ENCODE data around the genes MMP7, MMP27, POGLUT3 and C11orf87.

DNA sequence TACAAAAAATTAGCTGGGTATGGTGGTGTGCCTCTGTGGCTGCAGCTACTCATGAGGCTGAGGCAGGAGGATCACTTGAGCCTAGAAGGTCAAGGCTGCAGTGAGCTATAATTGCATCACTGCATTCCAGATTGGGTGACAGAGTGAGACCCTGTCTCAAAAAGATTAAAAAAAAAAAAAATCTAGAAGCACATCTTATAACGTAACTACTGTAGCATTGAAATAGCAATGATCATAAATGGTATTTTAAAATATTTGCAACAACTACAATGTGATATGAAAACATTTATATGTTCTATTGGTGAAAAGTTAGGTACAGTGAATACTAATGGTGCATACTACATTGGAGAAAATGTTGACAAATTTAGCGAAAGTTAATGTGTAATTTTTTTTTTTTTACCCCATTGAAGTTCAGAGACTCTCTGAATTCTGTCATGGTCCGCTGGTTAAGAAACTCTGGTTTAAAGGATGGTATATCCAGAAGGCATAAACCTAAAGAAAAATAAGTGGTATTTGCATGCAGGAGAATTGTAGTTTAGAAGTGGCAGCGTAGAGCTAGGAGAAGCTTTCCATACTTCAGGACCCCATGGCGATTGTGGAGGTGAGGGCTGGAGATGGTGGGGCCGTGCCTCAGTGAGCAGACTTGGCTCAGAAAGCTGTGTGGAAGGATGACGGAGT is 95.6 kb upstream of the BIRC3 start:
- RRBS, result no CpG with 5 or more reads among the region's 7 CpGs
CAGE:
- cytosol, long polyA plus RNA, result no peak
- long polyA plus RNA, result no peak
- nucleus, long polyA plus RNA, result start-site peak on the plus strand centred at position 322 of the sequence, 97 bp wide, 13 reads

DNA sequence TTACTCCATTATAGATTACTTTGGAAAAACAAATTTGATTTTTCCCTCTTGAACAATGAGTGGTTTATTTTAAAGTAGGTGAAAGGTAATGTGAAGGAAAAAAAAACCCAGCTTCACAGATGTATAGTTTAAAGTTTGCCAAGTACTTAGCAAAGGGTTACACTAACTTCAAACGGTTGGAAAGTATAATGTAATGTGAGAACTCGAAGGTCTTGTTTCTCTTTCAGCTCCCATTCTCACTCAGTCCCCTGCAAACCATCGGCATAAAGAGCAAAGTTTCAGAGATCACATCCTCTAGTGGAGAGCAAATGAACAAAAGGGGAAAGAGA is 37.7 kb upstream of the BIRC3 start:
- RRBS, result no CpG with 5 or more reads among the region's 3 CpGs
CAGE:
- cytosol, long polyA plus RNA, result no peak
- long polyA plus RNA, result no peak
- nucleus, long polyA plus RNA, result no peak

DNA sequence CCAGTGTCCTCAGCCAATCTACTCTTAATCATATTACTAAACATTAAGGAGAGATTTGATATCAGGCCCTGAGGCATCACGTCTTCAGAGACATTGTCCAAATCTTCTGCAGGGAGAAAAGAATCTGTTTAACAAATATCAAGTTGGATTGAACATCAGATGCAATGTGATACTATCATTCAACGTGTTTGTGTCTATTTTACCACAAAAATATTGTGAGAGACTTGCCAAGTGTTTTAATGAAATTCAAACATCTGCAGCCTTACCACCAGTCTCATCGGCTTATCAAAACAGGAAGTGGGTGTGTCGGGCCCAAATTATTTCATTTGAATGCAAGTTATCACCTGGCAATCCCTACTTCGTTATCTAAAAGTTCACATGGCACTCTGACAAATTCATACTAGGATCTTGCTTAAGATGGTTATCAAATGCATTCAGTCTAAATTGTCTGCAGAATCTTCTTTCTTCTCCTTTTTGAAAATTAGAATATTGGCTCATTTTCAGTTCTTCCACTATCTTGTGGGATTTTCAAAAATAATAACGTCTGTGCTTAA is 10.5 kb upstream of the BIRC3 start:
- RRBS, result no CpG with 5 or more reads among the region's 6 CpGs
CAGE:
- cytosol, long polyA plus RNA, result no peak
- long polyA plus RNA, result no peak
- nucleus, long polyA plus RNA, result no peak

GRCh38 chr11:102361442-102361984 is 14.5 kb downstream of the BIRC2 start:
CAGE:
- cytosol, long polyA plus RNA, result no peak
- long polyA plus RNA, result no peak
- nucleus, long polyA plus RNA, result no peak

- RRBS, result no CpG with 5 or more reads among the region's 12 CpGs
CAGE:
- cytosol, long polyA plus RNA, result no peak
- long polyA plus RNA, result no peak
- nucleus, long polyA plus RNA, result no peak
Measured at GRCh38 chr11:102384737-102385233, 37.8 kb downstream of the BIRC2 start.

- RRBS, result no CpG with 5 or more reads among the region's 1 CpG
CAGE:
- cytosol, long polyA plus RNA, result no peak
- long polyA plus RNA, result no peak
- nucleus, long polyA plus RNA, result no peak
Measured at GRCh38 chr11:102426568-102427077, 25.9 kb downstream of the TMEM123 start.

GRCh38 chr11:102451331-102451440 is 1.4 kb downstream of the TMEM123 start:
- RRBS, result no CpG with 5 or more reads among the region's 2 CpGs
CAGE:
- cytosol, long polyA plus RNA, result no peak
- long polyA plus RNA, result no peak
- nucleus, long polyA plus RNA, result no peak

- RRBS, result no CpG with 5 or more reads among the region's 1 CpG
CAGE:
- cytosol, long polyA plus RNA, result no peak
- long polyA plus RNA, result no peak
- nucleus, long polyA plus RNA, result no peak
Measured at GRCh38 chr11:102476757-102477206, 24.2 kb upstream of the TMEM123 start.

GRCh38 chr11:102530354-102530965 is at the start of gene MMP7:
Gene MMP7, minus strand, starts transcription at chr11:102530747.
- RRBS, result no CpG with 5 or more reads among the region's 10 CpGs
CAGE:
- cytosol, long polyA plus RNA, result no peak
- long polyA plus RNA, result no peak
- nucleus, long polyA plus RNA, result no peak

DNA sequence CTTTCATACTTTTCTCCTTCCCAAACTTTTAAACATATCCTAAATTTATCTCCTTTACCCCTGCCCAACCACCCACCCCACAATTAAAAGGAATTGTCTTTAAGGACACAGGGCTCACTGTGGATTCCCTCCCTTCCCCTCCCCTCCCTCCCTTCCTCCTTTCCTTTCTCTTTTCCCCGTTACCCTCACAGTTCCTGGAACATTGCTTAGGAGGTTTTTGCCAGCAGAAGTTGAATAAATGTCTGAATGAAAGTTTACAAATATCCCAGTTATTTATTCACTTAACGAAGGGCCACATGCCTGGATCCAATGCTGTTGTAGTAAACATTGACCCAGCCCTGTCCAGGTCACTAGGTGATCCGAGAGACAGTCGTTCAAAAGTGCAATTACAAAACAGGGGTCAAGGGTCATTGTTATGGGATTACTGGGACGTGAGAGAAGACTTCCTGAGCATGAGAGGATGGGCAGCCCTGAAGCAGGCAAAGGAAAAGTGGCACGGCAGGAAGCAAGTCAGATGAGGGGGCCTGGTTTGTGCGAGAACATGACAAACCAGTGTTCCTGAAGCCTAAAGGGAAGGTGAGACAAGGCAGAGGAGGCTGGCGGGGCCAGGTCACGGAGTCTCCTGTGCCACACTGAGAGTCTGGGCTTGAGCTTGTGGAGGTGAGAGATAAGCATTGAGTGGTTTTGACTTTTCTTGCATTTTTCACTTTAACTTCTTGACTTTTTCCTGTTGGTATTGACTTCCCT is 15.7 kb upstream of the MMP20 start:
- RRBS, result no CpG with 5 or more reads among the region's 9 CpGs
CAGE:
- cytosol, long polyA plus RNA, result no peak
- long polyA plus RNA, result no peak
- nucleus, long polyA plus RNA, result no peak

DNA sequence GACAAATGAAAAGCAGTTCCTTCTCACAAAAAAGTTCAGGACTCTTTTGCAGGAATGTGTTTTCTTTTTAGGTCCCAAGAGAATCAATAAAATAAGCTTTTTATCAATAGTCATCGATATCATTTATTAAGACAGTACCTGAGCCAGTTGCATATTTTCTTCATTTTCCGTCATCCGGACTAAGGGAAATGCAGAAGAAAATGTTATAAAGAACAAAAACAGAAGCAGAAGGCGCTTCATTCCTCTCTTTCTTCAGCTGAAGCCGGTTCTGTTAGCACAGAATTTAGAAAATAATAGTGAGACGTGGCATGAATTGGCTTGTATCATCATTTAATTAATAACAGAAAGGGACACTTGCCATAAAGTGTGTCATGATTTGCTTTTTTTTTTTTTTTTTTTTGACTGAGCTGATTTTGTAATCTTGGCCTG is at the start of gene MMP27:
Gene MMP27, minus strand, starts transcription at position 295 of the 429 bp plus-strand sequence.
- RRBS, result 86% methylated on average over 1 of the region's 6 CpGs
CAGE:
- cytosol, long polyA plus RNA, result no peak
- long polyA plus RNA, result no peak
- nucleus, long polyA plus RNA, result no peak

DNA sequence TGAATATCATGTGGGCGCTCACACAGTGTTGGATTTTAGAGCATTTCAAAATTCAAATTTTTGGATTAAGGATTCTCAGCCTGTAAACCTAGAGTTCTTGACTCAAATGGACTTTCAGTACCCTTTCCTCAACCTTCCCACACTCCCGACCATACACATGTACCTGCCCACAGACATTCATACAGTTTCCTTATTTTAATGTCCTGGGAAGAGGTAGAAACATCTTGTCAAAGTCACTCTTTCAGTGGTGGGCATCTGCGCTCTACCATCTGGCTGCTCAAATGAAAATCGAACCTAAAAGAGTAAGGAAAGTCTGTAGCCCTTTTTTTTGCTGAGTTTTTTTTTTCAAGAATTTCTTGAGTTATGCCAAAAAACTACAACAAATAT is 3.1 kb upstream of the CASP5 start:
- RRBS, result no CpG with 5 or more reads among the region's 4 CpGs
CAGE:
- cytosol, long polyA plus RNA, result no peak
- long polyA plus RNA, result no peak
- nucleus, long polyA plus RNA, result no peak

- RRBS, result no CpG with 5 or more reads among the region's 2 CpGs
CAGE:
- cytosol, long polyA plus RNA, result no peak
- long polyA plus RNA, result no peak
- nucleus, long polyA plus RNA, result no peak
Measured at GRCh38 chr11:106471087-106471649, 393.7 kb downstream of the AASDHPPT start.

DNA sequence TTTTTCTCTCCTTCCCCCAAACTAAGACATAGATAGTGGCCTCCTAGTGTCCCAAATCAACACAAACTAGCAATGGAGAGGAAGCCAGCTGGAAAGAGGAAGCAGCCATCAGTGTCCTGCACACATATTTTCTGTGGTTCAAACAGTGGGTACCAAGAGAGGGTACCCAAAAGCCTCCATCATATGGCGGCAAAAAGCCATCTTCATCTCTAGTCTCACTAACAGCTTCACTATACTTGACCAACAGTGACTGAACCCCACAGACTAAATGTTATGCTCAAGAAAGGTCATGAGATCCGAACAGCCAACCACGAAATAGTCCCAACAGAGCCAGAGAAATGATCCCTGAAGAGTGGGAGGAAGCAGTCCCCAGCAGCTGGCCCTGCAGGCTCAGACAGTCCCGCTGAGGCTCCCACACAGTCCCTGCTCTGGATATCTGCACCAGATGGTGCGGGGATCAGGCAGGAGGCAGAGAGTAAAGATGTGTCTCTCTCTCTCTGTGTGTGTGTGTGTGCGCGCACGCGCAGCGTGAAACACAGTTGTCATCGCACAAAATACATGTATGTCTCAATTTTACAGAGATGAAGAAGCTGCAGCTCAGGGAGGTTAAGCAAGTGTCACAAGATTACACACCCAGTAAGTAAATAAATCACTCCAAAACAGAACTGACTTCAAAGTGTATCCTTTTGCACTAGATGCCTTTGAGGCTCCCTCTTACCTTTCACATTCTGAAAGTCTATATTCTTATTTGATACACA is 28.0 kb downstream of the GUCY1A2 start:
- RRBS, result no CpG with 5 or more reads among the region's 11 CpGs
CAGE:
- cytosol, long polyA plus RNA, result no peak
- long polyA plus RNA, result no peak
- nucleus, long polyA plus RNA, result no peak

DNA sequence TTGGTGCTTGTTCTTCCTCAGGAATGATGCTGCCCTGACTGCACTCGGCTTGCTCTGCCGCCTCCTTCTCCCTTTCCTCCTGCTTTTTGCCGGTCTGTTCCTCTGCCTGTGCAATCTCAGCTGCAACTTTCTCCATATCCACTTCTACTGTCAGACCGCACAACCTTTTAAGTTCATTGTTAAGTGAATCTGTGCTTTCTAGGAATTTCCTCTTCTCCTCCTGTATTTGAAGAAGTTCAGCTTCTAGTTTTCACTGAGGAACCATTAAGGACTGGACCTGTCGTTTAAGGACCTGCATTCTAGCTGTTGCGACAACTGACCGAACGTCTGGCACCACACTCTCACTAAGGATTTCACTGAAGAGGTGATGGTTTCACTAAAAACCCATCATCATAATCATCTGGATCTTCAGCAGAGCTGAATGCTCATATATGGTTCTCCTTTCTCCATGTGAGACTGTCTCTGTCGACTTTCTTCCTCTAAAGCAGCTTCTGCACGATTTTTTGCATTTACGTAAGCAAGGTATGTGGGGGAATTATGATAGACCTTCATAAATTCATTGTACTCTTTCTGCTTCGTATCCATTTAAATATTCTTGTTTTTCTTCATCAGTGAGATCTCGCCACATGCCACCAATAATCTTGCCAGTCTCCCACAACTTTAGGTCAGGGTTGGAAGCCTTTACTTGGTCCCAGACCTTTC is 53.8 kb downstream of the CWF19L2 start:
- RRBS, result no CpG with 5 or more reads among the region's 13 CpGs
CAGE:
- cytosol, long polyA plus RNA, result no peak
- long polyA plus RNA, result no peak
- nucleus, long polyA plus RNA, result no peak

DNA sequence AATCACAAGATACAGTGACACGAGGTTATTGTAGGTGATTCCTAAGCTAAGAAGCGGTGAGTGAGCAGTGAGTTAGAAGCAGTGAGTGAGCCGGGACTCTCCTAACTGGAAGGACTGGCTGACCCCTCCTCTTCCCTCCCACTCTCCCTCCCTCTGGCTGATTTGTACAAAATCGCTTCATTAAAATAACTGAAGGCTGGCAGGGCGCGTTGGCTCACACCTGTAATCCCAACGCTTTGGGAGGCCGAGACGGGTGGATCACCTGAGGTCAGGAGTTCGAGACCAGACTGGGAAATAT is 468 bp upstream of the SLC35F2 start:
- RRBS, result no CpG with 5 or more reads among the region's 10 CpGs
CAGE:
- cytosol, long polyA plus RNA, result no peak
- long polyA plus RNA, result no peak
- nucleus, long polyA plus RNA, result no peak

GRCh38 chr11:108497957-108498789 is at the start of gene POGLUT3:
Gene POGLUT3, minus strand, starts transcription at chr11:108498384.
- RRBS, result 1% methylated on average over 21 of the region's 87 CpGs
CAGE:
- cytosol, long polyA plus RNA, result no peak
- long polyA plus RNA, result no peak
- nucleus, long polyA plus RNA, result no peak

DNA sequence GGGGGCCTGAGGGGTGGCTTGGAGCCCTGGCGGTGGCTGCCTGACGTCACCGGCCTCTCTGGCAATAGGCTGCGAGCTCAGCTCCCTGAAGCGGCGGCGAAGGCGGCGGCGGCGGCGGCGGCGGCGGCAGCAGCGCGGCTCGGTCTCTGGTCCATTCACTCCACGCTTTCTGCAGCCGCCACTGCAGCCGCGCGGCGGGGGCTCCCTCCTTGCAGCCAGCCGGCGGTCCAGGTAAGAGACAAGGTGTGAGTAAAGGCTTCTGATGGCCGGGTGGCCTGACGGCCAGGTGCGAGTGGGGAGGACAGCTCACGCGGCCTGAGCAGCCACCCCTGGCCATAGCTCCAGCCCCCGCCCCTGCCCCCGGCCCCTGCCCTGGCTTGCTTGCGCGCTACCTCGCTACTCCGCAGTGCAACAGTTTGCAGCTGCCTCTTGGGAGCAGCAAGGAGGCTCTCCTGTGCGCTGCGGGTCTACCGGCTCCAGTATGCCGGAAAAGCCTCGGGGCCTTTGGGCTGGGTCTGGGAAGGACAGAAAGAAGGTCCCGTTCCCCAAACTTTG is at the start of gene C11orf87:
Gene C11orf87, plus strand, starts transcription at position 158 of the 555 bp plus-strand sequence.
- RRBS, result under 1% methylated on average over 11 of the region's 43 CpGs
CAGE:
- cytosol, long polyA plus RNA, result no peak
- long polyA plus RNA, result no peak
- nucleus, long polyA plus RNA, result no peak

DNA sequence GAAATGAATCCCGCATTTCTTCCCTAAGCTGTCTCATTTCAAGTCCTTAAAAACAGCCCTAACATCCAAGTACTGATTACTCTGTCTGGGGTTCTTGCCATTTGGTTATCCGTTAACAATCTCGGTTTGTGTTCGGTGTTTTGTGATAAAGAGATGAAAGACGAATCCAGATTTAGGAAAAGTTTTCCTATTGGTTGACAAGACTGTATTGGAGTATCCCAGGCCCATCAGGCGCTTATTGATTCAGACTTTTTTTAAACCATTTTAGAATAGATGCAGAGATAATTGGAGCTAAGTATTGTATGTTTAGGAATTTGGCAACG is 858 bp downstream of the ZC3H12C start:
- RRBS, result no CpG with 5 or more reads among the region's 7 CpGs
CAGE:
- cytosol, long polyA plus RNA, result no peak
- long polyA plus RNA, result no peak
- nucleus, long polyA plus RNA, result no peak

DNA sequence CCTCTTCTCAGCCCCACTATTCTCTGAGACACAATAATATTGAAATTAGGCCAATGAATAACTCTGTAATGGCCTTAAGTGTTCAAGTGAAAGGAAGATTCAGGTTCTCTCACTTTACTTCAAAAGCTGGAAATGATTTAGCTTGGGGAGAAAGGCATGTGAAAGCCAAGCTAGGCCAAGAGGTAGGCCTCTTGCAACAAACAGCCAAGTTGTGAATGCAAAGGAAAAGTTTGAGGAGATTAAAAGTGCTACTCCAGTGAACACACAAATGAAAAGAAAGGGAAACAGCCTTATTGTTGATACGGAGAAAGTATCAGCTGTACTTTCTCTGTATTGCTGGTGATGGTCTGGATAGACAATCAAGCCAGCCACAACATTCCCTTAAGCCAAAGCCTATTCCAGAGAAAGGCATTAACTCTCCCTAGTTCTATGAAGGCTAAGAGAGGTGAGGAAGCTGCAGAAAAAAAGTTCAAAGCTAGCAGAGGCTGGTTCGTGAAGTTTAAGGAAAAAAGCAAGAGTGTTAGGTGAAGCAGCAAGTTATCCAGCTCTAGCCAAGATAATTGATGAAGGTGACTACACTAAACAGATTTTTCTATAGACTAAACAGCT is 7.7 kb downstream of the ZC3H12C start:
- RRBS, result no CpG with 5 or more reads among the region's 2 CpGs
CAGE:
- cytosol, long polyA plus RNA, result no peak
- long polyA plus RNA, result no peak
- nucleus, long polyA plus RNA, result no peak

All from H1 (cell line).